ENCODE measurements around a stretch of chr17.

GRCh38 chr17:29124824-29125332, 55.3 kb downstream of the MYO18A start:
- RRBS, result 97% methylated on average over 3 of the region's 7 CpGs

DNA sequence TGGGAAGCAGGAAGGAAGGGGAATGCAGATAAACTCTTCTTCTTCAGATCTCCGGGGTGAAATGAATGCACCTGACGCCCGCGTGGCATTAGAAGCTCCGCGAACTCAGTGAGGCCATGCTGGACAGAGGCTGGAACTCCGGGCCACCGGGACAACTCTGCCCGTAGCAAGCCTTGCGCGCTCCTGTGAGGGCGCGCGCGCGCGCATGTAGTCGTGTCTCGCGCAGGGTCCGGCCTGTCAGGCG, 198 bp upstream of the TAOK1 start:
- RRBS, result under 1% methylated on average over 18 of the region's 22 CpGs

- RRBS, result no CpG with 5 or more reads among the region's 8 CpGs
Measured at GRCh38 chr17:29434034-29434657, 44.0 kb downstream of the TAOK1 start.

GRCh38 chr17:29593800-29594361, 949 bp downstream of the ANKRD13B start:
- RRBS, result under 1% methylated on average over 15 of the region's 32 CpGs

DNA sequence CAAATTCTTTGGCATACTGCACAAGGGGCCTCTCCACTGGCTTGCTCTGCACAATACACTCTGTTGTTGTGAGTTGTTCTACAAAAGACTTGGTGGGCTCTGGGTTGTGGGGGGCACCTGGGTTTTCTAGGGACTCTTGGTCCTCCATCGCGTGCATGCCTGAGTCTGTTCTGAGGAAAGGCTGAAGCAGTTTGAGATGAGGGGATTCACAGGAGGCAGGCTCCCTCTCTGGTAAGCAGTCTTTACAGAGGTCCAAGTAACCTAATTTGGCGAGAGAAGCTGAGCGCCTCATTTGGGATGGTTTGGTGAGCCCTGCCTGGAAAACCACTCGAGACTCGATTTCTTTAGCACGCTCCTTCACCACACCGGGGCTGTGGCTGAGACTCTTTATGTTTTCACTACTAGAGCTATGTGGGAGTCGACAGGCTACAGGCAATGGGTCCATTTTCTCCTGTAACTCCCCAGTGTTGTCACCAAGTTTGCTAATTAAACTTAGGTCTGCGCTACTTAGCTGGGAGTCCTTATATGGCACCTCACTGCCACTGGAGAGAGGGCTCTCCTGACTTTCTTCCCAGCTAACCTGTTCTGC, 8.4 kb upstream of the CORO6 start:
- RRBS, result no CpG with 5 or more reads among the region's 10 CpGs

DNA sequence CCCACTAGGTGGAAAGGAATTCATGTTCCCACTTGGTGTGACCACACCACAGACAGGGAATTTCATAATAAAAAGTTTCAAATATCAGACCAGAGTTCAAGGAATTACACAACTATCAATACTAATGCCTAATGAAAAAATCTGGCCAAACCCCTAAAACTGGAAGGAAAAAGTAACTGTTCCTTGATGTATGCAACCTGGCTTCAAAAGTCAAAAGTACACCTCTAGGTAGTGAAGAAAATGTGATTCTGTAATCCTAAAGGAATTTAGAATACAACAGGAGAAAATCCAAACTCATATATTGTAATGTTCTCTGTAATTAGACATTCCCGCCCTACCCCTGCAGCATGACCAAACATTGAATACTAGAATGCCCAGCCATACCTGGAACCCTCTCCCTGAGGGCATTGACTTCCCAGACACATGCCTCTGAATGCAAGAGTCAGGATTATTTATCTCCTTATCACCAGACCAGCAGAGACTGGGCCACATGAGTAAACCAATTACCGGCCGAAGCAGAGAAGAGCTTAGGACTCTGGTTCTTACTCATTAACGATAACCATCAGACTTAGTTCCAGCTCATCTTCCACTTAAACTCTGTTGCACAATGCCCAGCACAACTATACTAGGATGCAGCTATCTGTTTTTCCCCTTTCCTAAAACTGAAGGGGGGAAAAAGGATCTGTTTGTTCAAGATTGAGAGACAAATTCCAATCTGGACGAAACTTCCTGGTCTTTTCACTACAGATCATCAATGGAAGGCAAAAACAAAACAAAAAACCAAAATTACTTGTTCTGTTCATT, 88.1 kb upstream of the CORO6 start:
- RRBS, result no CpG with 5 or more reads among the region's 5 CpGs

- RRBS, result no CpG with 5 or more reads among the region's 4 CpGs
Measured at GRCh38 chr17:29842944-29843302, 87.1 kb downstream of the SSH2 start.

DNA sequence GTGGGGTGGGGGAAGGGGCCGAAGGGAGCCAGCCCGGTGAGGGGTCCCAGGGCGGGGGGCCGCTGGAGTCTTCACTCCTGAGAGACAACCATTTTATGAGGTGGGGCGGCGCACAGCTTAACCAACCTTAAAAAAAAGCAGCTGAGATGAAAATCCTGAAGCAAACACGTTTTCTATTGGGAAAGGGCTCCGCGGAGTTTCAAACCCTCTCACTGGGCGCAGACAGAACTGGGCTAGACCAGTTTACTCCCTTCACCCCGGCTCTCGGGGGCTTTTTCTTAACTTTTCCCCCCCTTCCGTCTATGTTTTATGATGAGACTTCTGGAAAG, 352 bp upstream of the SSH2 start:
- RRBS, result no CpG with 5 or more reads among the region's 13 CpGs

GRCh38 chr17:30116308-30116613, 355 bp upstream of the NSRP1 start:
- RRBS, result 3% methylated on average over 2 of the region's 8 CpGs

DNA sequence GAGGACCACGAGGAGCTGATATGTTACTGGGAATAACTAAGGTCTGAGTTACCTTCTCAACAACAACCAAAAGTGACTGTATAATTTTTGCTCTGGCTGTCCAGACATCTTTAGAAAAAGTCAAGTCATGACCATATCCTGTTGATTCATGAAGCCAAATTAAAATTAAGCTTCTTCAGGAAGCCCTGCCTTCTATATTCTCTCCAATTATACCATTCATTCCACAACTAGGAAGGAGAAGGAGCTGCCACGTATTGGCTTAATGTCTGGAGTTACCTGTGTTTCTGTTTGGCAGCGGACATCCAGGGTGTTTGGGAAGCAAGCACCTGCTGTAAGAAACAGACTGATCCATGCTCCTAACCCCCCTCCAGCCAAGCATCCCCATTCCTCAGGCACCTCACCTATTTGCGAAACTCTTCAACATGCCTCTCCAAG, 1.8 kb downstream of the SLC6A4 start:
- RRBS, result no CpG with 5 or more reads among the region's 4 CpGs

DNA sequence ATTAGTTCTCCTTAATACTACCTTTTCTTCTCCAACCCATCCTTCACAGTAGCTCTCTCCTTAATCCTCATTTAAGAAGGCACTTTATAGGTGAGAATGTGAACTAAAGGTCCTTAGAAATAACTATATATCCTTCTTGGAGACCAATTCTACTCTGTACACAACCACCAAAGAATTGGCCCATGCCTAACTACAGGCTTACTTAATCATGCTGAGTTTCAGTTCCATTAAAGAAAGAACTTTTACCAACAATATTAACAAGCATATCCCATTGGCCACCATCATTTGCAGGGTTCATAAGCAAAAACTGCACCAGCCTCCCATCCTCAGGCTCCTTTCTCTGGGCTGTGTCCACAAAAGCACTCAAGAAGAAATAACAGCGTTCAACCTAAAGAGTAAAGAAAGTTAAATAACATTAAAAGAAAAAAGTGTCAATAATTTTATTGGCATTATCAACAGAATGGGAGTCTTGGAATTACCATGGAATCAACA, 4.1 kb downstream of the BLMH start:
- RRBS, result no CpG with 5 or more reads among the region's 1 CpG

GRCh38 chr17:30291114-30291542, 616 bp downstream of the BLMH start:
- RRBS, result no CpG with 5 or more reads among the region's 18 CpGs

- RRBS, result no CpG with 5 or more reads among the region's 8 CpGs
Measured at GRCh38 chr17:30465179-30466035, 11.8 kb upstream of the GOSR1 start.

GRCh38 chr17:30646299-30646746, 169.1 kb downstream of the GOSR1 start:
- RRBS, result no CpG with 5 or more reads among the region's 19 CpGs

GRCh38 chr17:30728355-30729243, 95.9 kb downstream of the CRLF3 start:
- RRBS, result no CpG with 5 or more reads among the region's 15 CpGs

DNA sequence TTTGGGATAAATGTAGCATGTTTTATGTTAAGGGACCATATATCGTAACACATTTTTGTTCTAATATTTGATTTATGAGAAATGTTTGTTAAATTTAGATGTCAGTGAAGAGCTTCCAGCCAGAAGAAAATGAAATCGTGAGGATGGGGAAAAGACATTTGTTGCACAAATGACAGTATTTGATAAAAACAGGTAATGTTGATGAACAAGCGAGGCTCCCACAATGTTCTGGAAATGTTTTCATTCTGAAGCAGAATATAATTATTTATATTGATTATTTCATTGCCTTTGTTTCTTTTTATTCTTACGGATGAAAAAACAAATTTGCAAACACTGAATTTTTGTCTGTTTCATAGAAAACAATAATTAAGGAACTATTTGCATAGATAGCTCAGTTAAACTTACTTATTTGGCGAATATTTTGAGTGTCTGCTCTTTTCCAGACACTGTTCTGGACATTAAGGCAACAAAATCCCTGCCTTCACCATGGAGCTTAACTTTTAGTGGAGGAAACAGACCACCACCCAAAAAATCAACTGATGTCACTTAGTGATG, 54.6 kb downstream of the CRLF3 start:
- RRBS, result no CpG with 5 or more reads among the region's 5 CpGs

DNA sequence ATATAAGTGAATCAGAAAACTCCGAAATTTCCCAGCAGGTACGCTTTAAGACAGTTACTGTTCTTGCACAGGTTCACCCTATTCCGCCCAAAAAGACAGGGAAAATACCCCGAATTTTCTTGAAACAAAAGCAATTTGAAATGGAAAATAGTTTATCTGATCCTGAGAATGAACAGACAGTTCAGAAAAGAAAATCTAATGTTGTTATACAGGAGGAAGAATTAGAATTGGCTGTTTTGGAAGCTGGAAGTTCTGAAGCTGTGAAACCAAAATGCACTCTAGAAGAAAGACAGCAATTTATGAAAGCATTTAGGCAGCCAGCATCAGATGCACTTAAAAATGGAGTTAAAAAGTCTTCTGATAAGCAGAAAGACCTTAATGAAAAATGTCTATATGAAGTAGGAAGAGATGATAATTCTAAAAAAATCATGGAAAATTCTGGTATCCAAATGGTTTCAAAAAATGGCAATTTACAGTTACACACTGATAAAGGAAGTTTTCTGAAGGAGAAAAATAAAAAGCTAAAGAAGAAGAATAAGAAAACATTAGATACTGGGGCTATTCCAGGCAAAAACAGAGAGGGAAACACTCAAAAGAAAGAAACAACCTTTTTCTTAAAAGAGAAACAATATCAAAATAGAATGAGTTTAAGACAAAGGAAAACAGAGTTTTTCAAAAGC, 3.4 kb downstream of the ATAD5 start:
- RRBS, result no CpG with 5 or more reads among the region's 4 CpGs

GRCh38 chr17:30950462-30951122, 20.2 kb upstream of the RNF135 start:
- RRBS, result no CpG with 5 or more reads among the region's 6 CpGs

GRCh38 chr17:30956738-30957242, 14.0 kb upstream of the RNF135 start:
- RRBS, result no CpG with 5 or more reads among the region's 8 CpGs

GRCh38 chr17:30961263-30961638, 9.6 kb upstream of the RNF135 start:
- RRBS, result no CpG with 5 or more reads among the region's 2 CpGs